ENCODE results near the genes SH3RF1 and AADAT.

DNA sequence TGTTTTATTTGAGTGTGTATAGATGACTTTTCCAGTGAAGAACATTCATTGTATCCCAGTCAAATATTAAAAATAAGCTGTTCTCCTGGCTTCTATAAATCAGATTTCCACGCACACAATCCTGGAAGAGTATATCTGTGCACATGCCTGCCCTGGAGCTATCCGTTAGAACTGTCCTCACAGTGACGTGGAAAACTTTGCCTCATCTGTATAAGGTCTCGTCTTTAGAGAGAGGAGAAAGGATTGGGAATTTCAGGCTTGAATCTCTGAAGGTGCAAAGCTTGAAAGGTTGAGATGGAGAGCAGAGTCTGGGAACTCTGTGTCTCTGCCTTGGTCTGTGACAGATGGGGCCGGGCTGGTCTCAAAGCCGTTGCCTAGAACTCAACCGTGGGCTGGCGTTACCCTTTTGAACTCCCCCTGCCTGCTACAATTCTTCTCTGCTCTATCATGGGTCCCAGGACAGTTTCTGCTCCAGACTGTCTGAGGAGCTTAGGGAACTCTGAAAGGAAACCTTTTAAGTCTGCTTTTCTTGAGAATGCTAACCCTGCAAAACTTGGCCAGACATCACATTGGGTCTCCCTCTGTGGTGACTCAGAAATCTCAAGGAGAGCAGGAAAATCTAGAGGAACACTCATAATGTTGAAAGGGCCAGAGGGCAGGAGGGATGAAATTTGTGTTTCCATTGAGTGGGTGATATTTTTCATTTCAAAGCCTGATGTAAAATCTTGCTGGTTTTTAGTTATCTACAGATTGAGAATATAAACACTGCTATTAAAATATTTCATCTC lies 240.7 kb downstream of the CBR4 start:
- PRO-cap = no peak
- RRBS = no CpG with 5 or more reads among the region's 8 CpGs

- PRO-cap = bidirectional peak, plus-strand start at chr4:168831334, minus-strand start at chr4:168831276
- RRBS = no CpG with 5 or more reads among the region's 5 CpGs
Observed at GRCh38 chr4:168831020-168831560, 179.0 kb downstream of the CBR4 start.

DNA sequence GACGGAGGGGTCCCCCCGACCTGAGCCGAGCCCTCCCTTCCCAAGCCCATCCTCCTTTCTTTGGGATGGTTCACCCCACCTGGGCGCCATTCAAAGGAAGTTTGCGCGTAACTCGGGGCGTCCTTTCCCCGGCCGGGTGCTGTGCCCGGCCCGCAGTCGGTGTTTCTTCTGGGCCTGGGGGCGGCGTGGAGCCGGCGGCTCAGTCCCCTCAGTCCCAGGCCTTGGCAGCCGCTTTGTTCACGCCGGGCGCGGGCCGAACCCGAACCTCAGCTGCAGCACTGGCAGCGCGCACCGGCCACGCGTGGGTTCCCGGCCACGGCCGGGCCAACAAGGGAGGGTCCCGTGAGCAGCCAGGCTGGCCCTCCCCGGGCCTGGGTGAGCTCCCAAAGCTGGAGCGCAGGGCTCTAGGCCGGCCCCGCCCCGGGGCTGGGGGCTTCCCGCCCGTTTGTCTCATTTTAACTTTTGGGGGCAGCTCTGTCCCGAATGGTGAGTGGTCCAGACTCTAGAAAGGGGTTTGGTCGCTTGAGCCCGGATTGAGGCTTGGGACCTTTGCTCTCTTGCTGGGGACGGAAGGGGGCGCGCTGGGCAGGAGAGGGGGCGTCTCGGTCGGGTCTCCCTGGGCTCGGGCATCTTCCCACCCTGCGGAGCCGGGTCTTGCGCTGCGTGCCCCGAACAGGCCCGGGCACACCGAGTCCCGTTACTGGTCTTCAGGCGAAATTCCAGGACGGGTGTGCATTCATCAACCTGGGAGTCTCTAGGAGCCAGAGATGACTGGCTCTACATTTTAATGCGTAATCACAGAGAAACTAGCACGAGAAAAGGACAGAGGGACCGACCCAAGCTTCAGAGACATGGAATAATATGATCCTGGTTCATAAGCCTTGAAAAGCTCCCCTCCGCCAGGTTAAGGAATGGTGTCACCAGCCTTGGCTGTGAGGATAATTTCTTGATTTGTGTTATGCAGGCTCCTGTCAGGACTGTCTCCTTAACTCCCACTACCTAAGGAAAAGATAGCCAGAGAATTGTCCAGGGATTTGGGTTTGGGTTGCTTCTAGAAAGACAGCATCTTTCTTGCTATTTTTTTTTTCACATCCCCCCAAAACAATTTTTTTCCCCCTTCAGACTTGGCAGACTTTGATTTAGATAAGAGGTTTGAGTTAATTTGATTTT lies 177.0 kb downstream of the CBR4 start:
- PRO-cap = bidirectional peak, plus-strand start at position 93 of the sequence, minus-strand start outside the sequence; bidirectional peak, plus-strand start at position 482 of the sequence, minus-strand start at position 329 of the sequence; bidirectional peak, plus-strand start at position 812 of the sequence, minus-strand start at position 756 of the sequence; bidirectional peak, plus-strand start at position 1,029 of the sequence, minus-strand start at position 979 of the sequence
- RRBS = 3% methylated on average over 30 of the region's 64 CpGs

- PRO-cap = no peak
- RRBS = no CpG with 5 or more reads among the region's 4 CpGs
Observed at GRCh38 chr4:168925993-168926690, 83.9 kb downstream of the CBR4 start.

DNA sequence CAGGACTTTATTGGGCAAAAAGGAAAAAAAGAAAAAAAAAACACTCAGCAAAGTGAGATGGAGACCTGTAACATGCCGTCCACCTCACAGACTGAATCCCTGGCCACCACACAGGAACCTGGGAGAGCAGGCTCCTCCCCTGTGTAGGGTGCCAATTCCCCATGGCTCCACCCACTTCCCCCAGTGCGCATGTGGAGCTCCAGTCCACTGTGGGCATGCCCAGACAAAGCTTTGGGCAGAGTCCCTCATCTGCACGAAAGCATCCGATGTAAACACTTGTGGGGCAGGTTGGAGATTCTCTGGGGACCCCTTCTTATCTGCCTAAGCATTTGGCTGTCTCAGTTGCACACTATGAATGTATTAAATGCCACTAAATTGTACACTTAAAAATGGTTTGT lies 23.7 kb upstream of the CBR4 start:
- PRO-cap = no peak
- RRBS = no CpG with 5 or more reads among the region's 4 CpGs

- PRO-cap = no peak
- RRBS = no CpG with 5 or more reads among the region's 5 CpGs
Observed at GRCh38 chr4:169213751-169214603, 56.8 kb downstream of the SH3RF1 start.

- PRO-cap = bidirectional peak, plus-strand start at chr4:169271134, minus-strand start at chr4:169270956; bidirectional peak, plus-strand start at chr4:169271189, minus-strand start at chr4:169271187
- RRBS = 2% methylated on average over 36 of the region's 94 CpGs
Observed at GRCh38 chr4:169270725-169271459, at the start of gene SH3RF1. Gene SH3RF1 (minus strand): TSS chr4:169270956.

- PRO-cap = no peak
- RRBS = no CpG with 5 or more reads among the region's 4 CpGs
Observed at GRCh38 chr4:169410810-169411154, 140.0 kb upstream of the SH3RF1 start.

DNA sequence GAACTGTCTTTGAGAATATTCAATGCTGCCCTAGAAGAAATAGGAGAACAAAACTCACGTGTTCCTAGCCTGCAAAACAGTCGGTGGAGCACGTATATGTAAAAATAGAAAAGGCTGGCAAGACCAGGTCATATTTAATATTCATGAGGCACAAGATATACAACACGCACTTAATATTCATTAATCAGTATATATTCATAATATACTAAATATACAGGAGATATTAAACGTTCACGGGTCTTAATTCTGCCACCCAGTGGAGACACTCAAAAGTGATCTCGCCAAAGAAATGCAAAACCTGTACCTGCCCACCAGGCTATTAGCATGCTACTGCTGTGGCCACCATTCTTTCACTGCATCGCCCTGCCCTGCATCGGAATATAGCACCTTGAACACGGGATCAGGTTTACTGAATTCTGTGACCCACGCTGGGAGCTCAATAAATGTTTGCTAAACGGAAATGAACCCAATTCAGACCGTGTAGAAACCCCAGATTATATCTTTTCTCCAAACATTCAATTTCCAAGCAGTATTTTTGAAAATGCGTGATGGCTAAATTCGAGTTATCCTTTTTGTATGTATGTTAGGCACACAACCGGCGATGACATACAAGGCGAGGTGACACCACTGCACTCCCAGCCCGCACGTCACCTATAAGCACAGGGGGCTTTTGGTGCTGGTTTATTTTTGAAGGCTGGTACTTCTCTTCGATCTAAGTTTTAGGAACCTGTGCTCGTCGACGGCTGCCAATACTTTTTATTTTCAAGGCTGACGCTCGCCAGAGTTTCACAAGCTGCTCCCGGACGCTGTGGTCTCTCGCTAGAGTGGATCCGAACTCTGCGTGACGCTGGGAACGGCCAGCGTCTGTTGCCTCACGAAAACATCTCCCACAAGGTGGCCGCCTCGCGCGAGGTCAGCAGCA lies 750 bp upstream of the CLCN3 start:
- PRO-cap = no peak
- RRBS = no CpG with 5 or more reads among the region's 39 CpGs

DNA sequence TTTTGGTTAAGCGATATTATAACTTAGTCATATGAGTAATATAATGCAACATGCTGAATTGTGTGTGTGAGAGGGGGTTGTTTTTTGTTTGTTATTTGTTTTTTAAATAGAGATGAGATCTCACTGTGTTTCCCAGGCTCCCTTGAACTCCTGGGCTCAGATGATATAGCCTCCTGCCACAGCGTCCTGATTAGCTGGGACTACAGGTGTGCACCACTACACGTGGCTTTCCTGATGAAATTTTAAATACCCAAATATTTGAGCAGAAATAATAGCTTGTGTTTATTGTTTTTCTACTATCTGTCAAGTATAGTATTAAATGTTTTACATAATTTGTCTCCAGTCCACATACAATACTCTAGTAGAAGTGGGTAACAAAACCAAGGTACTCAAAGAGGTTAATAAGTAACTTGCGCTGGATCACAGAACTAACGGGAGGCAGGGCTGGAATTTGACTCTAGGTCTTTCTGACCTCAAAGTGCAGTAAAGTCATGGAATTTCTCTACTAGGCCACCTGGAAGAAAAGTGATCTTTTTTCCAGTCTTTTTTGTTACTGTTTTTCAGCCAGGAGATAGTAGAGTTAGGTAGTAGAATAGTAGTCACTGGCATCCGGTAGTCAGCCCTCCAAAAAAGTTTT lies 47.8 kb downstream of the CLCN3 start:
- PRO-cap = no peak
- RRBS = no CpG with 5 or more reads among the region's 6 CpGs

GRCh38 chr4:169774265-169775515 lies 16.9 kb upstream of the HPF1 start:
- PRO-cap = no peak
- RRBS = 30% methylated on average over 3 of the region's 64 CpGs

DNA sequence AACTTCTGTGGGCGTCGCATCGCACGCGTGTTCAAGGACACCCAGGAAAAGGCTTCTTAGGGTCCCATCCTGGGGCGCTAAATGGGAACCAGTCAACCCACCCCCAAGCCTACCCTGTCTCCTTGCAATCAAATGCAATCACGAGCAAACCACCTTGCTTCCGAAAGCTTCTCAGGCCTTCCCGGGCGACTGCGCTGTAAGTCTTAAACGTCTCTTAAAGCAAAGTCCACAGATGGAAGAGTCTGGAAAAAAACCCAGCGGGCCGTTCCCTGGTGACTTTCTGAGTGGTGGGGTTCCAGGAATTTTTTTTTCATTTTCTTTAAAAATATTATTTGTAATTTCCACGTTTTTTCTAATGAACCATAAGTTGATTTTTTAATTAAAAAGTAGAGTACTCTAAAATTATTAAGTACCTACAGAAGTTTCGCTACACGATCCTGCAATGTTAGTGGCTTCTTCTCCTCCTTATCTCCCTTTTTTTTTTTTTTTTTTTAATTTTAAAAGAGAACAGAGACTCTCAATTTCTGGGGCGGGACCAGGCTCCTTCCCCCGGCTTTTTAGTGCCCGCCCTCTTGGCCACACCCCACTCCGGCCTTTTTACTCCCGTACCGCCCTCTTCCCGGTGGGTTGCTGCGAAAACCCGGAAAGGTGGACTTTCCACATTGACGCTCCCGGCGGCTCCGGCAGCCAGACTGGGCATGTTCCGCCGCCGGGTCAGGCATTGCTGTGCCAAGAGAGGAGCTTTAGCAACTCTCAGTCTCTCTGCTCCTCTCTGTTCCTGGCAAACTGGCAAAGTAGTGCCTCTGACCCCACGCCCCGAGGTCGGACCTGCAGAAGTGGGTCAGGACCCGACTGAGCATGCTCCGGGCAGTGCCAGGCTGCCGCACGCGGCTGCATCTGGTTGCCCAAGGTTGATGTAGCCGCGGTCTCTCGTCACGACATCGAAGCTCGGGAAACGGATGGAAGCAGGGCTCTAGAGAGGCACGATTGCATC lies 849 bp upstream of the MFAP3L start:
- PRO-cap = unidirectional peak, minus-strand start at position 191 of the sequence
- RRBS = no CpG with 5 or more reads among the region's 49 CpGs

GRCh38 chr4:170089655-170090503 lies at the start of gene AADAT:
Gene AADAT (minus strand): TSS chr4:170089956.
- PRO-cap = no peak
- RRBS = 2% methylated on average over 38 of the region's 90 CpGs

DNA sequence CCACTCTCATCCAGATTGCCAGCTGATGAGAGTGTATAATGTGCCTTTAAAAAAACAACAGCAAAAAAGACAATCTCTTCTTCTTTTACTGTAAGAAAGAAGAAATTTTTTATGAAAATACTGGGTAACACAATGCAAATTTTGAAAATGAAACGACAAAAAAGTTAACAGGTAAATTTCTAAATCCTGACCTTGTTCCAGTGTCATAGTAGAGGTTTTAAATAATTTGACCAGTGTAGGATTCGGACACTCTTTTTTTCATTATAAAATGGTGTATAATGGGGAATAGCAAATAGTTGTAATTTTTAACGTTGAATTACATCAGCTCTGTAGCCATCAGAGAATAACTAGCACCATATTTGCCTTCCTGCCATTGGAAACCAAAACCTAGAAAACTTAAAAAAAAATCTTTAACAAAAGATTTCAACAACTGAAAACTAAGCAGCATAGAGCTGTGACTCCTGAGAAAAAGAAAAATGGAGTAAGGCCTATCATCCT lies 568.7 kb upstream of the GALNT7 start:
- PRO-cap = no peak
- RRBS = no CpG with 5 or more reads among the region's 3 CpGs

DNA sequence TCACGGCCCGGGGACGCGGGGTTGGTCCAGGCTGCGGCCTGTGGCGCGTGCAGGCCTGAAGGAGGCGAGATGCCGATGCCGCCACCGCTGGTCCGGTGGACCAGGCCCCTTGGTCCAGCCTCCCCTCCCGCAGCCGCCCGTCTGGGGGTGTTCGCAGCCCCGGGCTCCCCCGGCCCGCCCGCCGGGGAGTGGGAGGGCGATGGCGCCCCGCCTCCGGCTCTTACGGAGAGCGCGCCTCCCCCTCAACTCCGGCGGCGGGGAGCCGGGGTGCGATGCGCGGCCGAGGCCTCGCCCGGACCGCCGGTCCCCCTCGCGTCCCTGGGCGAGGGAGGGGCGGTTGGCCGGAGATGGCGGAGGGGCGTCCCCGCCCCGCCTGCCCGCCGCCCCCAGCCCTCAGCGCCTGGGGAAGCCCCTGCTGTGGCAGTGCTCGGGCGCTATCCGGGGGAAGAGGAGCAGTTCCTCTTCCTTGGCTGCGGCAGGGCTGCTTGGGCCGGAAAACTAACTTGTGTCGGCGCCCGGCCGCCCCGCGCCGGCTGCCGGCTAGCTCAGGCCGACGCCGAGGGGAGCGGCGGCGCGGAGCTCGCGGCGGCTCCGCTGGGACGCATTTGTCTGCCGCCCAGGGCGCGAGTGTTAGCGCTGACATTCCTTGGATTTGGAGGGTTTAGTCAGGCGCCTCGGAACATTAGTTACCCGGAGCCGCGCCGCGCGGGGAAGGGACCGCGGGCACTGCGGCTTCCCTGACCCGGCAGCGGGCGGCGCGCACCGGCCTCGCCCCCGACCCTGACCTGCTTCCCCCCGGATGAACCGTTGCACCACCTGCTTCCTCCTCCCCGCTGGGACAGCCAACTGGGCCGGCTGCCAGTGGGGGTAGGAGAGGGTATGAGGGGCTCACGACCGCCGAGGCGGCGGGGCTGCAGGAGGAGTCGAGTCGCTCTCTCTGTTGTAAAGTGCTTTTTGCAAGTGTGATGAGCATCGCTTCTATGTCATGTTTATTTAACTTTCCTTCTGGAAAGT lies 1.0 kb downstream of the GALNT7 start:
- PRO-cap = bidirectional peak, plus-strand start at position 248 of the sequence, minus-strand start at position 320 of the sequence; bidirectional peak, plus-strand start at position 423 of the sequence, minus-strand start at position 477 of the sequence; bidirectional peak, plus-strand start at position 493 of the sequence, minus-strand start at position 500 of the sequence; bidirectional peak, plus-strand start at position 680 of the sequence, minus-strand start at position 654 of the sequence
- RRBS = 1% methylated on average over 43 of the region's 112 CpGs

DNA sequence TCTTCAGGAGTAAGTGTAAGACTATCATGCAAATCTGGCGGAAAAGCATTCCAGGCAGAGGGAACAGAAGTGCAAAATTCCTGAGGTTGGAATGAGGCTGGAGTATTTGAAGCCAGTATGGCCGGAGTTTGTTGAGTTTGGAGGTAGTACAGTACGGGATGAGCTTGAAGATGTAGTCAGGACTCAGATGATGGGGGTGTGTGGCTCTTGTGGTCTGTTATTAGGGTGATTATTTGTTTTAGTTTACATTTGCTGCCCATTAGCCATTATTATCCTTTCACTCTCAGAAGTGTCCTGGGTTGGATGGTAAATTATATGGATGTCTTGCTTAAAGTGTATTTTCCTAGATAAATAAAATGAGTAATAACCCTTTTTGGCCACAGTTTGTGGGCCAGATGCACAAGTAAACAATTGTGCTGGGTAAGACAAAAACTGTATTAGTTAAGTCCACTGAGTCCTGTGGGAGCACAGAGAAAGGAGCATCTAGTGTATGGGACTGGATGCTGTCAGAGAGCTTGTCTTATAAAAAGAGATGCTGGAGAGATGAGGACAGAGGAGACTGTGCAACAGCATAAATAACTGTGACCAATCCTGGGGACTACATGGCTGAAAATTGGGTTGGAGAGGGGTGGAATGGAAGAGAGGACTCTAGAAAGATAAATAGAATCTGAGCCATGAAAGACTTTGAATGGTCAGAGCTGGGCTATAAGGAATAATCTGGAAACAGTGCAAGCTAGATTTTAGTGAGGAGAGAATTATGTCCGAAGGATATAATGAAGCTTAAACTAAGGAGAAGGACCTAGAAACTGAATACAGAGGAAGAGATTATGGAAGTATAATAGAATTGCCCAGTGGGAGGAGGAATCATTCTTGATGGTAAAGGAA lies 7.8 kb downstream of the GALNT7 start:
- PRO-cap = no peak
- RRBS = no CpG with 5 or more reads among the region's 4 CpGs

- PRO-cap = no peak
- RRBS = no CpG with 5 or more reads among the region's 3 CpGs
Observed at GRCh38 chr4:173181766-173182089, 13.1 kb downstream of the GALNT7 start.

DNA sequence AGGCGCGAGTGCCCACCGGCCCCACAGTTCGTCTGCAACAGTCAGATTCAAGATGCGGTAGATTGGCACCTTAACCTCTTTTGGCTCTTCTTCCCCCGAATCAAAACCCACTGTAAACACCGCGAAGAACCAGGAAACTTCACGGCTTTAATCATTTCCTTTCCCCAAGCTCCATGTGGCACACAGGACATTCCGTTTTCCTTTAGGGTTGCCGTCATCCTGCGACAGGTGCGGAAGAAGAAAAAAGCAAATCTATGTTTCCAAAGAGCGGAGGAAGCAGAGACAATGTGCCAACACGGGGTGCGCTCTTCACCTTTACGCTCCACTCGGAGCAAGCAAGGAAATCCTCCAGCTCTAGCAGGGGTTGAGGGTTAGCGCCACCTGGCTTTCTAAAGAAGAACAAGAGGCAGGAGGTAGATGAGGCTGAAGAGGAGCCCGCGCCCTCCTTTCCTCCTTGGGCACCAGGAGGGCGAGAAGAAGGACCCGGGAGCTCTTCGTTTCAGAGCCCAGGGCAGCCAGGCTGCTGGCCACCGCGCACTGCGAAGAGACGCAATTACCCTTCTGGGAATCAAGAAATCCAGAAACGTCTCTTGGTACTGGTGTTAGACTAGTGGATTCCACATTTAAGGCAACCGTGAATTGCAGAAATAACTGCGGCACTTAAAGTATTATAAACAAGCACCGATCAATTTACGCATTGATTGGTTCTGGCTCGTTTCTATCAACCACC lies 35.7 kb downstream of the HAND2 start:
- PRO-cap = no peak
- RRBS = 0% methylated on average over 2 of the region's 34 CpGs

DNA sequence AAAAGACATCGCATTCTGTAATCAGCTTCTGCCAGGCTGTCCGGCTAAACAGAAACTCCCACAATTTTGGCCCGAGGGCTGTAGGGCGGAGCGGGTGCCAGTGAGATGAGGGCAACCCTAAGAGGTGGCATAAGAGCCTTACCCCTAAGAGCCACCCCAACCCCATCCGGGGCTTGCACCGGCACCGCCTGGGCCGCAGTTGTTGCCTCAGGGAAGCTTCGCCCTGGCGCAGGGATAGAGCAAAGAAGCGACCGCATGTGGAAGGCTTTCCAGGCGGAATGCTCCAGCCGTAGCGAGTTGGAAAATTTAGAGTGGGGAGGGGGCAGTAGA lies 8.3 kb downstream of the HAND2 start:
- PRO-cap = no peak
- RRBS = 3% methylated on average over 3 of the region's 16 CpGs

GRCh38 chr4:174198902-174199549 lies 84.4 kb downstream of the FBXO8 start:
- PRO-cap = no peak
- RRBS = no CpG with 5 or more reads among the region's 6 CpGs

Data from kidney (tissue), 2 donors.